Bronchus (tissue), 1 donor: Measurements from ENCODE around the gene TLX3.

DNA sequence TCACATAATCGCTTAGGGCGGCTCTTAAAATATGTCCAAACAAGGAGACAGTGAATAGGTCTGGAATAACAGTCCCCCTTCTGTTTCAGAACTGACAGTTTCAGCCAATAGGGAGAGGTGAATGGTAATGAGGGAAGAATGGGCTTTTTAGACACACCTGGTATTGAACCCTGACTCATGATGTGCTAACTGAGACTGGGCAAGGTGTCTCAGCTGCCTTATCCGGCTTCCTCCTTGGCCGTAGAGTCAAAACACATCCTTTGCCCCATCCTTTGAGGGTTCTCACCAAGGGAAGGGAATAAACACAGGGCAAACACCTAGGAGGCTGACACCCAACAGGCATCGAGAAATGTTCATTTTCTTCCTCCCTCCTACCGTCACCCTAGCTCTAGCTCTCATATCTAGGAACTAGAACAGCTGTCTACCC is 33.4 kb upstream of the GABRP start:
- PRO-cap: no peak

DNA sequence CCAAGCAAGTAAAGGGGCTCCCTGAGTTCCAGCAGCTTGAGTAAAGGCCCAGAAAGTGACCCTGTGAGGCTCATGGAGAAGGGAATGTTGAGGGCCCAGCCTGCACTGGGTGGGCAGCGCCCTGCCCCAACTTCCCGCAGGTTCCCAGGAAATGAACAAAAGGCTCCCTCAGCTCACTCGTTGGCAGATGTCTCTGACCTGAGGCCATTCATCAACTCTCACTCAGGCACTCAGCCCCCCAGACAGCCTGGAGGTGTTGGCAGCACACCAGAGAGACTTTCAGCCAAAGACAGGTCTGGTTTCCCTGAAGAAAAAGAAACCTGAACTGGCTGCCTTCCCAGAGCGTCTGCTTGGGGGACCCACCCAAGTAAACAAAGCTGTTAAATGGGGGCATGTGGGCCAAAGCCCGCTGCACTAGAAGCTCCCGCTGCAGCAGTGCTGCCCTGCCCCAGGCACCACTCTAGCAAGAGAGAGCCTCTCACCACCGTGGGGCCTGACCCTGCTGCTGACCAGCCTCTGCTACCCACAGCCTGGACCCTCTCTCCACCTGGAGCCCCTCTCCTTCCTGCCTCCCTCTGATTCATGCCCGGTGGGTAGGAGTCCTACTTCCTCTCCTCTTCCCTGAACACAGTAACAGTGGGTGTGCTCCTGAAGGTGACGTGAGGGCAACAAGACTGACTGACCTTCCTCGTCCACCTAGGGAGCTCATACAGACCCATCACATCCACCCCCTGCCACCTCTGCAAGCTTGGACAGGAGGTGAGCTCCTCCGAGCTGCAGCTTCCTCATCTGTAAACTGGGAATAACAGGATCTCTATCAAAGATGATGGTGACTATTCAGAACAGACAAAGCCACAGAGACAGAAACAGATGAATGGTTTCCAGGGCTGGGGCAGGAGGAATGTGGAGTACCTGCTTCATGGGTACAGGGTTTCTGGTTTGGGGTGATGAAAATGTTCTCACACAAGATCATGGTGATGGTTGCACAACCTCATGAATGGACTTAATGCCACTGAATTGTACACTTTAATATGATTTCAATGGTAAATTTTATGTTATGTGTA is 31.1 kb upstream of the GABRP start:
- PRO-cap: no peak

GRCh38 chr5:170767395-170768091 is 16.0 kb upstream of the GABRP start:
- PRO-cap: no peak

GRCh38 chr5:171308730-171309717 is at the start of gene TLX3:
TSS of gene TLX3 (plus strand) at chr5:171309248.
- PRO-cap: no peak

DNA sequence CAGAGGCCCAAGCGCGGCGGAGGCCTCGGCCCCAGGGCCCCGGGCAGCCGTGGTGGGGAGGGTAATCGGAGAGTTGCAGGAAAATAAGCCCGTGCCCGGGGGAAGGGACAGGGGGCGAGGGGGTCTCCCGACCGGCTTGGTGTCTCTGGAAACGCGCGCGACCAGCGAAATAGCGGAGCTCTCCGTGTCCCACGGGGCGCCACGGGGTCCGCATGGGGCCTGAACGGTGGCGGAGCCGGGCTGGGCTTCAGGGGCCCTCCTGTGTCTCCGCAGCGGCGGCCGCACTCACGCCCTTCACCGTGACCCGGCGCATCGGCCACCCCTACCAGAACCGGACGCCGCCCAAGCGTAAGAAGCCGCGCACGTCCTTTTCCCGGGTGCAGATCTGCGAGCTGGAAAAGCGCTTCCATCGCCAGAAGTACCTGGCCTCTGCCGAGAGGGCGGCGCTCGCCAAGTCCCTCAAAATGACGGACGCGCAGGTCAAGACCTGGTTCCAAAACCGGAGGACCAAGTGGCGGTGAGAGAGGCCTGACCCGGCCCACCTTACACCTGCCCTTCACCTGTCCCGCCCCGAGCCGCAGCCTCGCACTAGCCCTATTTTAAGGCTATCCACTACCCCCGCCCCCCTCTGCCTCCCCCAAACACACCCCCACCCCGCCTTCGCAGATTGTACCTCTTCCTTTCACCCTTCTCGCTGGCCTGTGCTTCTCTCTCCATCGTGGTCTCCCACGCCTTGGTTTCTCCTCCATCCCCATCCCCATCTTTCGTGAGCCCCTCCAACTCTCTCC is 1.0 kb downstream of the TLX3 start:
- PRO-cap: no peak

- PRO-cap: no peak
Observed at GRCh38 chr5:171391062-171392283, 3.8 kb downstream of the NPM1 start.

GRCh38 chr5:171510846-171511045 is 91.3 kb downstream of the FGF18 start:
- PRO-cap: no peak

- PRO-cap: no peak
Observed at GRCh38 chr5:172111045-172111771, 76.8 kb downstream of the STK10 start.

- PRO-cap: no peak
Observed at GRCh38 chr5:172144022-172144923, 43.8 kb downstream of the STK10 start.

GRCh38 chr5:172147576-172148374 is 40.2 kb downstream of the STK10 start:
- PRO-cap: no peak

DNA sequence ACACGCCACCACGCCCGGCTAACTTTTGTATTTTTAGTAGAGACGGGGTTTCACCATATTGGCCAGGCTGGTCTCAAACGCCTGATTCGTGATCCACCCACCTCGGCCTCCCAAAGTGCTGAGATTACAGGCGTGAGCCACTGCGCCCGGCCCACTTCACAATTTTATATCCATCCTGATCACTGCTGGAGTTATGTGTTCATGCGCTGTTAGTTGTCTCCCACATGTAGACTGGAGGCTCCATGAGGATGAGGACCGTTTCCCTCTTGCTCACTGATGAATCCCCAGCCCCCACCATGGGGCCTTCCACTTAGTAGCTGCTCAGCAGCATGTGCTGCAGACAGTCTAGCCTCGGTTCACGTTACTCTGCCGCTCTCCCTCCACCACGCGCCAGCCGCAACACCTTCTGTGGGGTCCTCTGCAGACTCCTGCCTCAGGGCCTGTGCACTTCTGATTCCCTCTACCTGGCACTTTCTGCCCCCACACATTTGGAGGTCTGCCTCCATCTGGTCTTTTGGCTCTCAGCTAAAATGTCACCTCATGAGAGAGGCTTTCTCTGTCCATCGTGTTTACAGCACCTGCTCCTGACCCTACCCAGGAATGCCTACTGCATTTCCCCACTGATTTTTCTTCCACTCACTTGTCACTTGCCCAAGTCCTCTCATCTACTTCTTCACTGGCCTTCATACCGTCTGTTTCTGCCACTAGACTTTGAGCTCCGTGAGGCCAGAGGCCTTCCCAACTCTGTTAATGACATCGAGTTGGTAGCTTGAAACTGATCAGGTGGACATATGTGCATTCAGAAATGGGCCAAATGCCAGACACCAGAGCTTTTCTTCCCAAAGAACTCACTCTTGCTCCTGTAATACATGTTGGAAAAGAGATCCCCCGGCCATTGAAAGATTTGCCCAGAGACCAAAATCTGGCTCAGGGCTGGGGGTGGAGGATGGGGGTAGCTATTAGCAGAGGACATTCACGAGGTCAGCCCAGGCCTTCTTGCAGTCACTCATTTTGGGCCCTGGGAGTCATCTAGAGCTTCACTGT is 36.2 kb downstream of the STK10 start:
- PRO-cap: no peak

GRCh38 chr5:172167600-172168159 is 20.3 kb downstream of the STK10 start:
- PRO-cap: no peak

- PRO-cap: no peak
Observed at GRCh38 chr5:172168160-172169345, 19.5 kb downstream of the STK10 start.

DNA sequence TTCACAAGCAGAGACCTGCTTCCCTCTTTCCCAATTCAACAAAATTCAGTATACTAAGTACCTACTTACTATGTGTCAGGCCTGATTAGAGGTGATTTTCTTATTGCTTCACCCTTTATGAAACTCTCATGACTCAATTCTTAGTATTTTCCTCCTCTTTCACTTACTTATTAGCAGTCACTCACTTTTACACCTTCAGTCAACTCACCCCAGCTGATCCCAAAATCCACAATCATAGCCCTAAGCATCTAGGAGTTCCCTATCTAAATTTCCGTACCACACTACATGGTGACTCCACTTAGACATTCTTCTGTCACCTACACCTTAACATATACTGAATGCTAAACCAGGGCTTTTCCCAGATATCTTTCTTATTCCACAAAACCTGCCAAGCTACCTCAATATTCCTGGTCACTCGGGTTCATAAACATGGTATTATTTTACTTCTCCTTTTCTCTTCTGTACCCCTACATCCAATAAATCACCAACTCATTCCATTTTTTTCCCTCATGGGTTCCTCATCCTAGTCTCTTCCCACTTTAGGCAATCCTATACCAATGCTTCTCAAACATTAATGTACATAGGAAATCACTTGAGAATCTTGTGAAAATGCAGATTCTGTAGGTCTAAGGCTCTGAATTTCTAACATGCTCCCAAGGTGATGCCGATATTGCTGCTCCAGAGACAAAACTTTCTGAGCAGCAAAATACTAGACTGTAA is 7.9 kb downstream of the UBTD2 start:
- PRO-cap: no peak

GRCh38 chr5:172282284-172282746 is 1.2 kb downstream of the UBTD2 start:
- PRO-cap: no peak

DNA sequence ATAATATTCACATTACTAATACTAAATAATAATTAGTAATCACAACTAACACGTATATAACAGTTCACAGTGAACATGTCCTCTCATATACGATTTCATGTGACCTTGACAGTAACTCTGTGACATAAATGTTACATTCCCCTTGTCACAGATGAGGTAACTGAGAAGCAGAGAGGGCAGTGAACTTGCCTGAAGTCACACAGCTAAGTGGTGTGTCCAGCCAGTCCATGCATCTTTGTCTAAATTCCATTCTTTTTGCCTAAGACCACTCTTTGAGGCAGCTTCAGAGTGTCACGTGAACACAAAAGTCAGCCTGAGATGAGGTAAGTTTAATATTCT is 43.6 kb downstream of the SH3PXD2B start:
- PRO-cap: no peak

DNA sequence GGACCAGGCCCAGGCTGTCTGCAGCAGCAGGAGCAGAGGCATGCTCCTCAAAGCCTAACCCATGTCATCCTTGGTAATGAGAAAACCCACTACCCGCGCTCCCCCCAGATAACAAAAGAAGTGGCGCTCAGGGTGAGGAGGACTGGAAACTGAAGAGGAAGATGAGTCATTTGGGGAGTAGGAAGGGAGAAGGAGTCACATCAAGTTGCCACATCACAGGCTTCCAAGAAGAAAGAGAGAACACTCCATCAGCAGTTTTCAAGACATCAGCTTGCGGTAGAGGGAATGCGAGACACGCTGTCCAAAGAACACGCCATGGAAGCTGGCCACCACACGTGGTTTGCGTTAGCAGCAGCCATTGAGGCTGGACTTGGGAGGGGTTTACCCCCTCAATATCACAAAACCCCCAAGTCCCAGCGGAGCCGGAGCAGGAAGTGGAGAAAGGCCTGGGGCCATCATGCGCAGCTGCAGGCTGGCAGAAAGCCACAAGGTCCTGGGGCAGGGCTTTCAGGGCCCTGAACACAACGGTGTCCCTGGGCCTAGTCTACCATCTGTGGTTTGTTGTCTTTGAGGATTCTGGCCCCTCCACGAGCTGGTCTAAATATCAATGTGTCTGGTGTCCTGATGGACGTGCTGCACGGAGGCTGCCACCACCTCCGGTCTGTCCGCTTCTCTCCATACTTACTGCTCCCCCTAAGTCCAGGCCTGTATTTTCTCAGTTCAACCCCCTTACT is 41.4 kb downstream of the SH3PXD2B start:
- PRO-cap: no peak

DNA sequence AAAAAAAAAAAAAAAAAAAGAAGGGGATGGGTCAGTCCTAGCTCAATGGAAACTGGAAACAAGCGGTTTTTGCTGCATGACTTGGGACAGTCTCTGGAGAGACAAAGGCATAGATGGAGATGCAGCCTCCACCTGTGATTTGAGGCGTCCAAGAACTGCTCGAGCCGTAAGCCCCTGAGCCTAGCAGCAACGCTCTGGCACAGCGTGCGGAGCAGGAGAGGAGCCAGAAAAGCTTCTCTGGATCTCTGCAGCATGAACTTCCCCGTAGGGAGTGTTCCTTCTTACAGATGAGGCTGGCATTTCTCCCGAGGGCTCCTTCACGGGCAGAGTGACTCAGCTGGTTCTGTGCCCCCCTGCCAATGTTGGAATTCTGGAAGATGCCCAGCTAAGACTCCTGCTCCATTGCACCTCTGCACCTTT is 39.9 kb downstream of the SH3PXD2B start:
- PRO-cap: no peak

- PRO-cap: no peak
Observed at GRCh38 chr5:172425789-172426586, 28.3 kb downstream of the SH3PXD2B start.

- PRO-cap: bidirectional peak, plus-strand start at chr5:172533324, minus-strand start at chr5:172533201
Observed at GRCh38 chr5:172533083-172533474, 78.8 kb upstream of the SH3PXD2B start.